Pericardium fibroblast (primary cell): ENCODE measurements around a stretch of chr7.

- RAMPAGE, long total RNA = no peak
These were observed 162.7 kb downstream of the MAD1L1 start for GRCh38 chr7:2069973-2070585.

GRCh38 chr7:2120206-2120928 lies 112.4 kb downstream of the MAD1L1 start:
- RAMPAGE, long total RNA = no peak

DNA sequence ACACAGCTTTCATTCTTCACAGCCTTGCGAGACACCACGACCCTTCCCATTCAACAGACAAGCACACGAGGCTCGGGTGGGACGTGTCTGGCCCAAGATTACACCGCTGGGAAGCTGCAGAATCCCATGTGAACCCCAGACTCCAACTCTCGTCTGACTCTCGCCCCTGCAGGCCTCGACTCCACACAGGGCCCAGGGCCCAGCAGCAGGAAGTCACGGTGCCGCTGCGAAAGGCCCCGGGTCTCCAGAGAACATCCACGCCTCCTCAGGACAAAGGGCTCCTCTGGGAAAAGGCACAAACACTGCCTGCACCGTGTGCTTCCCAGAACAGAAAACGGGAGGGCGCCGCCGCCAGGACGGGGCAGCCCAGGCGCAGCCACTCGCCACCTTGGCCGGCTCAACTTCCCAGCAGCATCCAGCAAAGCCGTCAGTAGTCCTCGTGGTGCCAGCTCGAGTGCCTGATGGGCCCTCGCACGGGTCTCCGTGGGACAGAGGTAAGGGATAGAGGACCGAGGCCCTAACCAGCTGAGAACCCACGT lies 60.5 kb downstream of the MAD1L1 start:
- RAMPAGE, long total RNA = no peak

DNA sequence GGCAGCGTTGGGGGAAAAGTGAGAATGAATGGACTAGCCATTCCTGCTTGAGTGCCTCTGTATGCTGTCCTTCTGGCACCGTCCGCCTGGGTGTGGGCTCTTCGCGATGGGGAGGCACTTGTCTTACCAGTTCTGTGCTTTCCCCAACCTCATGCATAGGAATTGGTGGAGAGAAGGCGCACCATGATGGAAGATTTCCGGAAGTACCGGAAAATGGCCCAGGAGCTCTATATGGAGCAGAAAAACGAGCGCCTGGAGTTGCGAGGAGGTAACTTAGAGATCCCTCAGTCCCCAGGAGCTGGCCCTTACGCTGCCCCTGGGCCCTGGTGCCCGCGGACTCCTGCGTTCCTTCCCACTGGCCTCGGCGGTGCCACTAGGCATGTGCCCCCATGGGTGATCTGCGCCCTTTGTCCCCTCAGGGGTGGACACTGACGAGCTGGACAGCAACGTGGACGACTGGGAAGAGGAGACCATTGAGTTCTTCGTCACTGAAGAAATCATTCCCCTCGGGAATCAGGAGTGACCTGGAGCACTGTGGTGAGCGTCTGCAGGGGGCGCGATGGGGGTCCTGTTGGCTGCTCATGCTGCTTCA lies 24.3 kb upstream of the CHST12 start:
- RAMPAGE, long total RNA = no peak

DNA sequence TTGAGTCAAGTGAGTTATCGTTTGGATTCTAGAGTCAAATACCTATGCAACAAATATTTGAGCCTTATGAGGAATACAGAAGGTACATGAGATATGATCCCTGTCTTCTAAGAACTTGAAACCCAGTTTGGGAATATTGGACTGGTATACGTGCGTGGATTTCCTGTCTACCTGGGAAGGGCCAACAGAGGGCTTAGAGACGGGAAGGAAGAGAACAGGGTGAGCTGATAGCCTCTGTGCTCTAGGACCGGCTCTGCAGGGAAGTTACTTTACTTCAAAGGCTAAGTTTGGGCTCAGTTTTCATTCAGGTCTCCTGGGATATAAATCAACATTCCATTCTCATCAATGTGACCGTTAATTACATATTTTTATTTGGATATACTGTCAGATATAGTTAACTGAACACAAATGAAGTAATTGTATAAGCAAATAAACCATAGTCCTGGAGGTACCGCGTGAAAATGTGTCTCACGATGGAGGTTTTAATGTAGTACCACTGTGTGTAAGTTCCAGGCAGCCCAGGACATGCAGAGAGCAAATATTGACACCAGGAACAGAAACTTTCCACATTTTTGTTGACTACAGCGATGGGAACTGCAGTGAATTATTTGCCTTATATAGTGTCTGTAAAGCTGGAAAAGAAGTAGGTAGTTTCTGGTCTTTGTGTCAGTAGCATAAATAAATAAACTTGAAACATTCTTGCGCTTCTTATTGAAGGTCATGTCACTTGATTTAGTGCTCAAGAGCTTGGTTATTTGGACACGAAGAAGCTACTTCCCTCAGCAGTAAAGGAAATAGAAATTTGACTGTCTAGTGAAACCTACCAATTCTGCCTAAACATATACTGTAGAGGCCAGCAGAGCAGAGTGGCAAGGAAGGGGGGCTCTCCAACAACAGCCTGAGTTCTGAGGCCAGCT lies 8.7 kb downstream of the CHST12 start:
- RAMPAGE, long total RNA = no peak

- RAMPAGE, long total RNA = no peak
These were observed 35.6 kb downstream of the GRIFIN start for GRCh38 chr7:2440439-2441118.

DNA sequence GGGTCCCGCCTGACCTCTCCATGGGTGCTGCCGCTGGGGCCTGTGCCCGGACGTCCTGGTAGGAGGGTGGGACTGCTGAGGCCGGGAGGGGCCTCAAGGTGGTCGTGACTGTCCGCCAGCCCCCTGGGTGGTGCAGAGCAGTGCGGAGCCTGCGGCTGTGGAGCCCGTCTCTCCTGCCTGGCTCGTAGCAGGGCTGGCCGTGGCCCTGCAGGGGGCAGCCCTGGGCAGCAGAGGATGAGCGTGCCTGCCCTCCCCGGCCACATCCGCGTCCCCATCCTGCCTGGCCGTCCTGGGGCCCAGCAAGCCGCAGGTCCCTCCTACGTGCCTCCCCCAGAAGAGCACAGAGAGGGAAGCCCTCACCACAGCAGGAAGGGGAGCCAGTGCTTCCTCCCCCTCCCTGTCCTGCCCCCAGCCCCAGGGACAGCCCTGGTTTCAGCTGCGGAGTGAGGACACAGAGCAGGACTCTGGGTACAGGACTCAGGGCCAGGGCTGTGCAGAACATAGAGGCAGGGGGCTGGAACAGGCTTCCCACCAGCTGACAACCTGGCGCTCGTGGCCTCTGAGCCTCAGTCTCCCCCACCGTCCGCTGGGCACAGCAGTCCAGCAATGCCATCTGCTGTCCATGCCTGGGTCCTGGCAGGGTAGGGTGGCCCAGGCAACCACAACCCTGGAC lies 1.5 kb upstream of the GRIFIN start:
- RAMPAGE, long total RNA = no peak

DNA sequence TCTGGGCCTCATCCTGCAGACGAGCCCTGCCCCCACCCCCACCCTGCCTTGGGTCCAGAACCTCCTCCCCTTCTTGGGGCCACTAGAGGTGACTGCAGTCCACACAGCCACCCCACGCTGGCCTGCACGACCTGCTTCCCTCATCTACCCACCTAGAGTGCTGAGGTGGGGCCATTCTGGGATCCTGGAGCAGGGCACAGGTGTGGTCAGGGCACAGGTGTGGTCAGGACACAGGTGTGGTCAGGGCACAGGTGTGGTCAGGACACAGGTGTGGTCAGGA lies 17.5 kb upstream of the GRIFIN start:
- RAMPAGE, long total RNA = no peak

DNA sequence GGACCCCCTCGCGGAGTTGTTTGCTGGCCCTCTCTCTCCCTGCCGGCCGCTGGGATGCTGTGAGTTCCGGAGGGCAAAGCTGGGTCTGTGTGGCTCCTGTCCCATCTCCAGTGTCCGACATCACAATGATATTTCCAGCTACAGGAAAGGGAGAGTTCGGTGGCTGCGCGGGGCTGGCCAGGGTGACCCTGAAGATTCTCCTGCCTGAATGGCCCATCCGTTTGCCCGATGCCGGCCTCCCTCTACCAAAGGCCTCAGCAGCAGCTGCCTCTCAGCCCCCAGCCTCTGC lies 12.1 kb upstream of the LFNG start:
- RAMPAGE, long total RNA = no peak

GRCh38 chr7:2546768-2547089 lies 8.6 kb downstream of the BRAT1 start:
- RAMPAGE, long total RNA = no peak

DNA sequence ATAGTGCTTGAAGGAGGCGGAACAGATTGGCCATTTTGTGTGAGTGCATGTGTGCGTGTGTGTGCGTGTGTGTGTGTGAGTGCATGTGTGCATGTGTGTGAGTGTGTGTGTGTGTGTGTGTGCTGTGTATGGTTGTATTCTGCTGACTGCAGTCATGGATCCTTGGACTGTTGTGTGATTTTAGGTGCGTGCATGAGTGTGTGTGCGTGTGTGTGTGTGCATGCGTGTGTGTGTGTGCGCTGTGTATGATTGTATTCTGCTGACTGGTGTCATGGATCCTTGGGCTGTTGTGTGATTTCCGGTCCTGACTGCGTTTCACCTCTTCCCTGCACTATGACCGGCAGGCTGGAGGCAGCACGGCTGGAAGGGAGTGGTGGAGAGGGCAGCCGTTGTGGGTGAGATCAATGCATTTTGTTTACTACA lies 6.3 kb downstream of the IQCE start:
- RAMPAGE, long total RNA = no peak

- RAMPAGE, long total RNA = no peak
These were observed 8.1 kb downstream of the TTYH3 start for GRCh38 chr7:2639824-2640409.

- RAMPAGE, long total RNA = no peak
These were observed 24.6 kb upstream of the AMZ1 start for GRCh38 chr7:2662973-2664157.

GRCh38 chr7:2715236-2715589 lies 27.2 kb downstream of the AMZ1 start:
- RAMPAGE, long total RNA = no peak

GRCh38 chr7:2820479-2820993 lies 23.6 kb downstream of the GNA12 start:
- RAMPAGE, long total RNA = no peak

GRCh38 chr7:2821148-2821869 lies 22.8 kb downstream of the GNA12 start:
- RAMPAGE, long total RNA = no peak

- RAMPAGE, long total RNA = no peak
These were observed 16.6 kb upstream of the GNA12 start for GRCh38 chr7:2860484-2861285.

GRCh38 chr7:2979004-2979902 lies 64.4 kb downstream of the CARD11 start:
- RAMPAGE, long total RNA = no peak

- RAMPAGE, long total RNA = no peak
These were observed 18.7 kb upstream of the SDK1 start for GRCh38 chr7:3282329-3282760.

DNA sequence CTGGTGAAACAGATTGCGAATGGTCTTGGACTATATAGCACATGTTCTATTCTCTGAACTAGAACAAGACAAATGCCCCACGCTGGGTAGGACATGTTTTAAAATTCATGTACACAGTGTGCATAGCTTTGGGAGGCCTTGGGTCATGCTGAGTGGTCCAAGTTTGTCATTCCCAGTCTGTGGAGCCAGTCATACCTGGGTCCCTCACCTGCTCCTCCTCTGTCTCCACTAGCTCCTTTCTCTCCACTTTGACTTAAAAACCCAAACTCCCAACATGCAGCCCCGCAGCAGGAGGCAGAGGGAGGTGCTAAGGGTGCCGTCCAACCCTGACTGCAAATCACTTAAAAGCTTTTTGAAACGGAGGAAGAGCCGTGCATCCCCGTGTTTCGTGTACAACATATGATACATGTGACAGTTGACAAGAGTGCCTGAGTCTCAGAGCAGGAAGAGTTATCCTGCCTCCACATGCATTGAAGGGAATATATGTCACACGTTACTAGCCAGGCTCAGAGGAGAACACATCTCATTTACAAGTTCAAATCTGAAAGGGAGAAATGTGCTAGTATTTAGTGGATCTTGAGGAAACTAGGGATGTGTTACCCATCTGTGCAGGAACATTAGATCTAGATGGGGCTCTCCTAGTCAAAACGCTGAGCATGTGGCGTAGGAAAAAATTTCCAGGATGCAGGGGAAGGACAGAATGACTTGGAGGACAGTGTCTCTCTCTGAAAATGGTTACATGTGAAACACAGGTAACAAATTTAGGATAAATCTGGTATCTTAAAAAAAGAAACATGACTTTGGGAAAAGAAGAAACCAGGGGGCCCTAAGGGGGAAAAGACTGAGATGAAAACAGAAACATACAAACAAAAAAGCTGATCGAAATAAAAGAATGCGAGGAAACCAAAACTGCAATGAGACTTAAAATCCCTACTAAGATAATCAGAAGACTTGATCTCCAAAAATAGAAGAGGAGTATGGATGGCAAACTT lies 69.9 kb downstream of the SDK1 start:
- RAMPAGE, long total RNA = no peak